Aortic smooth muscle cell (primary cell): ENCODE data around the genes MKLN1 and CALD1.

DNA sequence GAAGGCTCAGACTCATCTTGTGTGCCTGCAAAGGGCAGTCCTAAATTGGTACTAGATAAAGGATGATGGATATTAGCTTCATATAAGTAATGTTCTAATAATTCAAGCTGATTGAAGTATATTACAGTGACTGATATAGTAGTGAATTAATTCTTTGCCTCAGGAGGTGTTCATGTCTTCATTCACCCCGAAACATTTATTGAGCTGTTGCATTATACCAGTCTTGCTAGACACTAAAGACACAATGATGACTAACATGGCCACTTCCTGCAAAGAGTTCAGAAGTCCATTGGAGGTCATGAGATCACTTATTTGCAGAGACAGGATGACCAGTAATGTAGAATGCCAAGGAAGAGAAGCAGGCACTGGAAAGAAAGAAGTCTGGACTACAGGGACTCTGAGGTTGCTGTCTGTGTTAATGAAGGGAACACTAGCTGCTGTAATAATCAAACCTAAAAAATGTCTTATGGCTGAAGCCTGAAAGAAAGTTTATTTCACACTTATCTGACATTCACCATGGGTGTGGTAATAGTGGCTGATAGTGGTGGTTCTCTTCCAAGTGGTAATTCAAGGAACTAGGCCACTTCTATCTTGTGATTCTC lies 89.4 kb upstream of the MKLN1 start:
- RRBS: no CpG with 5 or more reads among the region's 1 CpG

DNA sequence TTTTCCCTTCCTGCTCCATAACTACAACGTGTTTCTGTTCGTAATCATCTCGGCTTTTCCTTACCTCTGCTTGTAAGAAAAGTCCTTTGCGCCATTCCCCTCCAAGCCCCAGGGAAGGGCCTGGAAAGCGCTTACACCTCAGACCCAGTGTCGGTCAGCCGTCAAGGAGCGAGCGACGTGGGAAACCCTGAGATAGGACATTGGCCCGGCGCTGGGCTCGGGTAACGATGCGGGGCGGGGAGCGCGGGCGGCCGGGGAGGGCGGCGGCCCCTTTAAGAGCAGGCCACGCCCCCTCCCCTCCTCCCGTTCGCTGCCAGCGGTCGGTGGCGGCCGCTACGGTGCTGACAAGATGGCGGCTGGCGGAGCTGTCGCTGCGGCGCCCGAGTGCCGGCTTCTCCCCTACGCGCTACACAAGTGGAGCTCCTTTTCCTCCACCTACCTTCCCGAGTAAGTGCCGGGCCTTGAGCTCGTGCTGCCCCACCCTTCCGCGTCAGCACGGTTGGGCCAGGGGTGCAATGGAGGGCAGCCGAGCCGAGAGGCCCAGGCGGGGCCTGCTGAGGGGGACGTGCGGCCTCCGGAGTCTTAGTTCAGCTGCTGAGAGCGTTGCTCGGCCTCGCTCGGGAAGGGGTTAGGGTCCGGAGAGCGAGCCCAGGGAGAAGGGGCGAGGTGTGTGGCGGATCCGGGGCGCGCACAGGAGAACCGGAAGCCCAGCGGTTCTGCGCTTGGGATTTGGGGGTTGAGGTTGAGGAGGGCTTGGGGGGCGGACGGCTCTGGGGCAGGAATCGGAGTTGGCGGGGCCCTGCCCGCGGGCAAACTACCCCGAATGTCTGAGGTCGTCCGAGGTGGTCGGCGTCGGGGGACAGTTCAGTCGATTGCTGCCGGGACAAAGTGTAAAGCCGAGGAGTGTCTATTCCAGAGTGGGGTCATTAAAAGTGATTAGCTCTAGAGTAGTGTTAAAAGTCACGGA lies at the start of gene MKLN1:
MKLN1 (plus strand) TSS at position 326 of the 967 bp plus-strand sequence.
- RRBS: 2% methylated on average over 31 of the region's 81 CpGs

- RRBS: no CpG with 5 or more reads among the region's 4 CpGs
Observed at GRCh38 chr7:131399024-131399515, 71.4 kb downstream of the MKLN1 start.

- RRBS: no CpG with 5 or more reads among the region's 16 CpGs
Observed at GRCh38 chr7:131497502-131498664, 58.5 kb downstream of the PODXL start.

- RRBS: 9% methylated on average over 21 of the region's 41 CpGs
Observed at GRCh38 chr7:131945400-131945940, 389.0 kb upstream of the PODXL start.

DNA sequence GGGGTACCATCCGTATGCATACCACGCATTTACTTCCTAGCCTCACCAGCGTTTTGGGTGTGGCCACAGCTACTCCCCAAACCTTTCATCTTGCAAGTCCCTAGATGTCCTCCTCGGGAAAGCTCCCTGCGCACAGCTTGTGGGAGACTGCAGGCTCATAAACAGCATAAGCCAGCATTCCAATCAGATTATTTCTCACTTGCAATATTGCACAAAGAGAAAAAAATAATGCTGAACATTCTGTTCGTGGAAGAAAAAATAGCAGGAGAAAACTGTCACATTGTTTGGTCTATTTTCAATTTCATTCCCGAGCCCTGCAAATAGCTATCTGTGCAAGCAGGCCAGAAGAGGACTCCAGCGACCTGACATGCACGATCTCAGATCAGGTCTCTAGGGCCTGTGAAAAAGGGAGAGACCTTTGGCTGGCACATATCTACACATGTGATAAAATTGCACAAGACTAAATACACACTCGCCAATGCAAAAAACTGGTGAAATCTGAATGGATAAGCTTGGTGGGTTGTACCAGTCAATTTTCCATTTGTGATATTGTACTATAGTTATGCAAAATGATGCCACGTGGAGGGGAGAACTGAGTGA lies 175.5 kb downstream of the PLXNA4 start:
- RRBS: no CpG with 5 or more reads among the region's 11 CpGs

GRCh38 chr7:132431239-132431709 lies 145.0 kb downstream of the PLXNA4 start:
- RRBS: no CpG with 5 or more reads among the region's 3 CpGs

DNA sequence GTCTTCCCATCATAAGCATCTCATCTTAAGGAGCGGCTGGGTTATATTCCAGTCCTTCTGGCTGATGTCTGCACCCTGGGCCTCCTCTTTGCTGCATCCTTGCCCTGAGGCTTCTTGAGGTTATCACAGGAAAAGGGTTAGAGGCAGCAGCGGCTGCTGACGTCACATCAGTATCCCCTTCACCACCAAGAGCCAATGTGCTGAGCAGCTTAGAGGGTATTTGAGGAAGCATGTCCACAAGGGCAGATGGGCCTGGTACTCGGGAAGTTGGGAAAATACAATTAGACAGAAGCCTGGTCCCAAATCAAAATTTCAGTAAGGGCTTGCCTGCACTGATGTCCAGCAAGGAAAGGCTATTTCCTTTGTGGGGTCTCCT lies 125.1 kb downstream of the PLXNA4 start:
- RRBS: no CpG with 5 or more reads among the region's 4 CpGs

GRCh38 chr7:132480501-132481064 lies 95.7 kb downstream of the PLXNA4 start:
- RRBS: 31% methylated on average over 2 of the region's 10 CpGs

DNA sequence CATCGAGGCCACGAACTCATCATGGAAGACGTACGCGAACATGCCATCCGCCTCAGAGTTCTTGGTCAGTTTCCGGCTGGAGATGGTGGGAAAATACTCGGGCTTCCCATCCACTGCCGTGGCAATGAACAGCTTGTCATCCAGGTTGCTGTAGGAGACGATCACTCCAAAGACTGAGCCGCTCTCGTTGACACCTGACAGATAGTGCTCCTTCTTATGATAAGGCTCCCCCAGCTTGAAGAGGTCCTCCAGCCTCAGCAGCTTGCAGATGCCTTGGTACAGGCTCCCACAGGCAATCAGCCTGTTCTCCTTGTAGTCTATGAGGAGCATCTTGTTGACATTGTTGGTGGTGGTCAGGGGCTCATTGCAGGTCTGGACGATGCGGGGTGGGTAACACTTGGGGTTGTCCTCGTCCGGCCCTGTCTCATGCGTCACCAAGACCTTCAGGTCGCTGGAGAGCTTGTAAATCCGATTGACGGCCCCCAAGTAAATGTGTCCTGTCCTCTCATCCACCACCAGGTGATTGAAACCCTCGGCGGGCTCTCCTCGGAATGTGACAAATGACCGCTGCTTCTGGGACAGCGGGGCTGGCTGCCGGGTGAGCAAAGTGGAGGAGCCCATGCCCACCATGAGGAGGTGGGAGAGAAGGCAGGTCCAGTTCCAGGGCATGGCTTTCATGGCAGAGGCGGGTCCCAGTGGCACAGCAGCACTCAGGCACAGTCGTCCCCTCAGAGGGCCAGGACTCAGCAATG lies 68.1 kb downstream of the PLXNA4 start:
- RRBS: no CpG with 5 or more reads among the region's 28 CpGs

- RRBS: 3% methylated on average over 27 of the region's 61 CpGs
Observed at GRCh38 chr7:132577203-132577793, 1.0 kb upstream of the PLXNA4 start.

DNA sequence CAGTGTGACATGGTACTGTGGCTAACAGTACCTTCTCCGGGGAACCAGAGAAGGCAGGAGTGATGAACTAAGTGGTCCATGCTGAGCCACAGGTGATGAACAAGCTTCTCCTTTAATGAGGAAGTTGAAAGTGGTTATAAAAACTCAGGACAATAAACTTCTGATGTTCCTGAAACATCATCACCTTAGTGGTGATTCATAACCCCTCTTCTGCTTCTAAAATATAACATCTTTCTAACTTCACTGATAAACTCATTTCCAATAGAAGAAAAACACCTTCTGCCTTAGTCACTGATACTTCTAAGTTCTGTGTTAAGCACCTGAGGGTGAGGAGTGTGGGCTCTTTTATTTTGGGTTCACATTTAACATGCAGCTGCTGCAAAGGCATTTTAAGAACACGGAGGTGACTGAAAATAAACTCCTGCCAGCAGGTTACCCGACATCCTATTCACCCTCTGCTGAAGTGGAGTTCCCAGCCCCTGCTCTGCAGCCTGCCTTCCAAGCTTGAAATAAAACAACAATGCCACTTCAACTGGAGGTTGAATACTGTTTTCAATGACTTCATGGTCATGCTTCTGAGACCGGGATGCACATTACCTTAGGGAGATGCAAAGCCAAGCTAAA lies 202.8 kb upstream of the PLXNA4 start:
- RRBS: no CpG with 5 or more reads among the region's 4 CpGs

- RRBS: no CpG with 5 or more reads among the region's 16 CpGs
Observed at GRCh38 chr7:134547351-134548020, 1.4 kb upstream of the AKR1B15 start.

GRCh38 chr7:134691631-134691919 lies 44.9 kb downstream of the BPGM start:
- RRBS: no CpG with 5 or more reads among the region's 6 CpGs

- RRBS: no CpG with 5 or more reads among the region's 6 CpGs
Observed at GRCh38 chr7:134703777-134704153, 57.1 kb downstream of the BPGM start.

DNA sequence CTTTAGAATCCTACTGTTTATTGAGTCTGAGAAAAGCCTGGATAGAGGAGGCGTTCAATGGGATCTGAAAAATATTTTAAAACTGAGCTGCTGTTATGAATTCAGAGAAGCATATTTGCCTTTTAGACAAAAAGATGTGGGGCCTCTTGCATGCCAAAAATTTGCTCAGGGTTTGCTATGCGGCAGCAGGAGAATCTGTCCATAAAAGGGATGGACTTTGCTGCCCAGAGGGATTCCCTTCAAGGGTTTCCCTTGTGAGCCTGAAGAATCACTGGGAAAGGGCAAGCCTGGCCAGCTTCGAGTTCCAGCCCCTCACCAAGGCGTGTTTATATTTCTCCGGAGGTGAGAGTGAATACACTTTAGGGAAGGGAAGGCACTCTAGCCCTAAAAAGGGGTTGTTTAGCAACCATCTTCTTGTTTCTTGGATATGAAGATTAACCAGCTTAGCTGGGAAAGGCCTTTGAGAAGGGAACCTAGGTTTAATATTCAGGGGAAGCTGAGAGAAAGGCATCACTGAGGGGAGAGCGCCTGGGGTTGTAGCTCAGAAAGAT lies 55.5 kb upstream of the CALD1 start:
- RRBS: no CpG with 5 or more reads among the region's 6 CpGs

DNA sequence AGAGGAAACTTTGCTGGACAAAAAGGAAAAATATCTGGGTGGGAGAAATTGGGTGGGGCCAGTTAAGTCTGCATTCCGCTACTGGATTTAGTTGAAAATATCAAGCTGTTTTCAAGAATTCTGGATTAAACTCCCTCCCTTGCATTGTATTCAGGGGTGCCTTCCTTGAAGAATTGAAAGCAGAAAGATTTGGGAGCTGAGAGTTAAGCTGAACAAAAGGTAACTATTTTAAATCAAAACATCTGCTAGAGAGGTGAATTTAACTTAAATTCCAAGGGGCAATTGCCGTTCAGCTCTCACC lies 34.1 kb upstream of the CALD1 start:
- RRBS: no CpG with 5 or more reads among the region's 2 CpGs

GRCh38 chr7:134778994-134779991 lies at the start of gene CALD1:
CALD1 (plus strand) TSS chr7:134779634.
- RRBS: 0% methylated on average over 3 of the region's 18 CpGs

DNA sequence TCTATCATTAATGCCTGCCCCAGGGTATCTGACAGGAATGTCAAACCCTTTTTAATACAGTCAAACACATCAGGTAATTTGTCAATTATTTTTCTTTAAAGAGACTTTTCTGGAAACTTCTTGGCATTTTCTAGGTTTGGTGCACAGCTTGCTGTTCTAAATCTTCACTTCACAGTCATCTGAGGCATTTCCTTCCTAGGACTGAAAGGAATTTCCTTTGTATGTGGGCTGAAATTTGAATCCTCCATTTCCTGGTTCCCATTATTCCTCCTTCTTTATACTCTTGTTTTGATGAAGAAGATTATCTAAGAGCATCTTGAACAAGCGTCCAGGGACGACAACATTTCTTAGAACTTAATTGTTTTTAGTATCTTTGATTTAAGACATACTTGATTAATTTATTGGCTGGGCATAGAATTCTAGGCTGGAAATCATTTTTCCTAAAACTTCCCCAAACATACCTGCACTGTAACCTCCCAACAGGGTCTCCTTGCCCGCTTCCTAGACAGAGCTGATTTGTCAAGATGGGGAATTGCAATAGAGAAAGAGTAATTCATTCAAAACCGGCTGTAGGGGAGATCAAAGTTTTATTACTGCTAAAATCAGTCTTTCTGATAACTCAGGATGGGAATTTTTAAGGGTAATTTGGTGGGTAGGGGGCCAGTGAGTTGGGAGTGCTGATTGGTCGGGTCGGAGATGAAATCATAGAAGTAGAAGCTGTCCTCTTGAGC lies 25.1 kb downstream of the CALD1 start:
- RRBS: no CpG with 5 or more reads among the region's 6 CpGs